Sciatic nerve (tissue), 1 donor: ENCODE results near the genes COL6A6, ASTE1, DNAJC13 and UBA5.

GRCh38 chr3:129599083-129599493 is 7.4 kb downstream of the PLXND1 start:
- PRO-cap, result unidirectional peak, minus-strand start at chr3:129599154

DNA sequence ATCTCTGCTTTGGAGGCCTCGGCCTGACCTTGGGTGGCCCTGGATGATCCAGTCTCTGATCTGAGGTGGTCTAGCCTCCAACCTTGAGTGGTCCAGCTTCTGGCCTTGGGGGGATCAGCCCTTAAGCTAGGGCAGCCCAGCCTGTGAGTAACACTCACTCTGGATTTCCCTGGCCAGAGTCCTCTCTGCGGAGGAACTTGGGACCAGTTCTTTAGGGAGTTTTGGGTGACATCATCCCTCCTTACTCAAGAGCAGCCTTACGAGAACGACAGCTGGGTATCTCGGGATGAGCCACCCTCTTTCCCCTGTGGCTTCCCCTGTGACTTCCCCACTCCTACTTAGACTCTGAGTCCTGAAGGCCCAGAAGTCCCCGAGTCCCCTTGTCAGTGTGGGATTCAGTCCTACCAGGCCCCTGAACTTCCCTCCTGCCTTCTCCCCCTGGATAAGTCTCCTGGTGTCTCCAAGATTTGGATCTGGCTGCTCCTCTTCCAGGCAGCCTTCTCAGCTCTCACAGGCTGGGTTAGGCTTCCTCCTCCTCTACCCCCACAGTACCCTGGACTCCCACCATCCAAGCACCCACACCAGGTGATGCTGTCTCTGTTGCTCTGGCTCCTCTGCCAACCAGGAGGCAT is 10.3 kb upstream of the PLXND1 start:
- PRO-cap, result no peak

DNA sequence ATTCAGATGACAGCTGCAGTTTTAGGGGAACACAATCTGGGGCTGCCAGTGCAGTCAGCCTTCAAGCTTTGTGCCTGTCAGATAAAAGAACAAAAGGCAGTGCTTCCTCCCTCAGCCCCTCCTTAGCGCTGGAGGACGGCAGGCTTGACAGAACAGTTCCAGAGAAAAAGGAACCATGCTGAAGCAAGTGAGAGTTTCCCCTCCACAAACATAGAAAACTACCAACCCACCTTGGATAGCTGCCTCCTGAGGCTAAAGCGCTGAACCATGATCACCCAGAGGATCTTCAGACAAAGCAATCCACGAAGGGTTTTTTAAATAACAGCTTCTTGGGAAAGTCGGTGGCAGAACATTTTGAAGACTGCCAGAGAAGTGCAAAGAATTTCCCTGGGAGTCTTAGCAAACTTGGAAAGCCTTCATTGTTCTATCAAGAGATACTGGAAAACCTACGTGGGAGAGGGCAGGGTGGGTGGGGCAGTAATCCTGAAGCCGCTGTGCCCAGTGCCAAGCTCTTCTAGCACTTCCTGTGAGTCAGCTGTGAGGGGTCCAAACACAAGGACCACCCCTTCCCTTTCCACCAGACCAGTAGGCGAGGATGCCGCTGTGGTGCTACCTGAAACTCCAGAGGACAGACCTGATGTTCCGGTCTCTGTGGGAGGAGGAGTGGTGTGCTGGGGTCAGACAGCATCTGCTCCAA is 99.3 kb downstream of the TMCC1 start:
- PRO-cap, result bidirectional peak, plus-strand start at position 580 of the sequence, minus-strand start at position 516 of the sequence

DNA sequence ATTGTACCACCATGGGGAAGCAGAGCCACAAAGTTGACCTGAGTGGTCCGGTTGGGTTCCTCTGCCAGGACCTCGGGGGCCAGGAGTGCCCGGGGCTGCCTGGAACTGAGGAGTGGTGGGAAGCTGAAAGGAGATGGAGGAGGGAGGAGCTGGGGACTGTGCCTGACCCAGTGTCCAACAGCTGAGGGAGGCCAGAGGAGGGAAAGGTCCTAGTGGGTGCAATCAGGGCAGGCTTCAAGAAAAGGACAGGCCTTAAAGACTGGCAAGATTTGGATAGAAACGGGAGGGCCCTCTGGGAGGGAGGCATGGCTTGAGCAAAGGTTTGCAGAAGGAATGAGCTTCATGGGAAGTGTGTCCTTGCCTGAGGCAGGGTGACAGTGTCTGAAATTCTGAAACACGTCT is 32.1 kb upstream of the TRH start:
- PRO-cap, result no peak

DNA sequence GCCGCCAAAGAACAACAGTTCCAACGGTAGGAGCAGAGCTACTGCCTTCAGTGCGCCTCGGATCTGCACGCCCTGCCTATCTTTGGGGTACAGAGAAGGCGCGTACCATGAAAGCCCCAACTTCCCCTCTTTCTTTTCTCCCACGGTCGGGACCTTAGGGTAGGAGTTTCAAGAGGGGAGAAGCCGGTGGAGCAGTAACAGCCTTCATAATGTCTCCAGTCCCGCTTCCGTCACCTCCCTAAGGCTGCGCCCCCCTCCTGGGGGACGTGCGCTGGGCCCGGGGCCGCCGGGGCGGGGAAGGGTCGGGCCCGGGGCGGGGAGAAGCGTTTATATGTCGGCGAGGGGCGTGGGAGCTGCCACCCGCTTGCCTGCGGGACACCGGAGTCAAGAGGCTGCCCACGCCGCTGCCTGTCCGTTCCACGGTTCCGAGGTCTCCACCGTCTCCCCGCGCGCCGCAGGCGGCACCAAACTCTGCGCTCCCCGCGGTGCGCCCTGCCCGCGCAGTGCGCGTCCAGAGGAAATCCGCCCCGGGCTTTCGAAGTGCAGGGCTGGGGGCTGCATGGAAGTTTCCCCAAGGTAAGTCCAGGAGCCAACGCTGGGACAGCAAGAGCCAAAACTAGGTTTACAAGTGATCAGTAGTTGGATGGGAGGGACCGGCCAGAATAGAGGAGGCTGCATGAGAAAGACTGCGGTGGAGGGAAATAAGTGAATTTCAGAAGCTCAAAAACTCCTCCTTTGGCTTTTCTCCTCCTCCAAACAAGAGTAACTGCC is at the start of gene COL6A6:
TSS of gene COL6A6 (plus strand) at position 356 of the 771 bp plus-strand sequence.
- PRO-cap, result no peak

- PRO-cap, result no peak
These were observed 13.0 kb downstream of the PIK3R4 start for GRCh38 chr3:130733498-130734213.

- PRO-cap, result no peak
These were observed 43.0 kb upstream of the ATP2C1 start for GRCh38 chr3:130850939-130851272.

DNA sequence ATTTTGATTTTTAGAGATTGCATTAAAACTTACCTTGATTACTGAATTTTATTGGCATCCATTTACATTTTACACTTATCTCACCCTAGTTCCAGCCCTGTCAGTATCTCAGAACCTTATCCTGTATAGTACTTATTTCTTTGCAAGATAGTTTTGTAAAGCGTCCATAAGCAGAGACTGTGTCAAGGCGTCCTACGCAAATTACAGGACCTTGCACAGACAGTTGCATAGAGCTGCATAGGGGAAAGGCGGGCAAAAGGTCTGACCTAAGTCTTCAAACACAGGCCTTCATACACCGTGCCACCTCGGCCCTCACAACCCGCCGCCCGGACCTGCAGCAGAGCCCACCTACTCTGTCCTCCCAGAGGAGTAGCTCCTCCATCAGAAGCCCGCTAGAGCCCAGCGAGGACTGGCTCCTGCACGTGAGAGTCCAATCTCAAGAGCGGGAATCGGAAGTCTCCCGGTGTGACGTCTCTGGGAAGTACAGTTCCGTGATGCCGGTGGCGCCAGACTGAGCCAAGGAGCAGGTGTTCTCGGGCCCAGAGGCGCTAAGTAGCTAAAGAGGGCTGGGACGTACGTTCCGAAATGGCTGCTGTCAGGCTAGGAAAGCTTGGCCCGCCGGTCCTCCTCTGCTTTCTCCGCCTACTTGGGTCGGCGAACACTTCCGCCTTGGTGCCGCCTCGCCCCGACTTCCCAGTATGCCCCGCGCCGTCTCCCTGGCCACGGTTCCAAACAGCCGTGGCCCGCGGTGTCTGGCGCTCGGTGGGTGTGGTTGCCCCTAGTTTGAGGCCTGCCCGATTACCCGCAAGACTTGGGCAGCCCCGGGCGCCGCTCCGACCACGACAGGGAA is at the start of gene ASTE1:
TSS of gene ASTE1 (minus strand) at position 671 of the 850 bp plus-strand sequence.
- PRO-cap, result bidirectional peak, plus-strand start at position 739 of the sequence, minus-strand start at position 644 of the sequence

DNA sequence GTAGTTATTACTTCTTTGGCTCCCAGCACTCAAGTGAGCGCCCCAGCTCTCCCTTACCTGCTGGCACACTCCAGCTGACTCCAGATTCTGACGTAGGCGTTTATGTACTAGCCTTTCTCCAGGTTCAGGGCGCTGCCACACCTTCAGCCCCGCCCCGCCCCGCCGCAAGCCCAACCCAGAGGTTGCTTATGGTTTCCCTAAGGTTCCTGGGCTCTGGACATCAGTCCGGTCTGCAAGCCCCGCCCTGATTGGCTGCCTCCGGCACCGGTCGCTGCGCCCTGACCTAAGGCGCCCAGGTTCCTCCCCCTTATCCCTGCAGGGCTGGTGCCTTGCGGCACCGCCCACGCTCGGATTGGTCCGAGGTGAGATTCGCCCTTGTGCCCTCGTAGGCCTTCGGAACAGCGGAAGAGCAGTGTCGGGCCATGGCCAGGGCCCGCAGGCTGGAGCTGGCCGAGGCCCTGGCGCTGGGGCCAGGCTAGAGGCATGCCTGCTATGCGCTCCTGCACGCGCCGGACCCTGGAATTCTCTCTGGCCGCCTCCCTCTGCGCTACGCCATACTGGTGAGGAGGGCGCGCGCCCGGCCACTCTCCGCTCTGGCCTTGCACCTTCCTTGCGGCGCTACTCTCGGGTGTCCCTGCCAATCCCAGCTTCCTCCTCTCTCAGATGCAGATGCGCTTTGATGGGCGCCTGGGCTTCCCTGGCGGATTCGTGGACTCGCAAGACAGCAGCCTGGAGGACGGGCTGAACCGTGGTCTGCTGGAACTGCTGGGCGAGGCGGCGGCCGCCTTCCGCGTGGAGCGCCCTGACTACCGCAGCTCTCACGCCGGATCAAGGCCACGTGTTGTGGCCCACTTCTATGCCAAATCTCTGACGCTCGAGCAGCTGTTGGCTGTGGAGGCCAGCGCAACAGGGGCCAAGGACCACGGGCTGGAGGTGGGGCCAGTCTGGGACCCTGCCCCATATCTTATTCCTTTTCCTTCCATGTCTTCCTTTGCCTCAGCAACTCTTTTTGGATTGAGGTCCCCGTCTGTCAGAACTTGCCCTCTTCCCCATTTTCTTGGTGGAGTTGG is 19.7 kb upstream of the NUDT16 start:
- PRO-cap, result bidirectional peak, plus-strand start at position 412 of the sequence, minus-strand start at position 76 of the sequence; bidirectional peak, plus-strand start at position 772 of the sequence, minus-strand start at position 792 of the sequence

- PRO-cap, result no peak
These were observed 18.1 kb upstream of the NUDT16 start for GRCh38 chr3:131363303-131363974.

- PRO-cap, result no peak
These were observed 25.0 kb downstream of the MRPL3 start for GRCh38 chr3:131477617-131478401.

DNA sequence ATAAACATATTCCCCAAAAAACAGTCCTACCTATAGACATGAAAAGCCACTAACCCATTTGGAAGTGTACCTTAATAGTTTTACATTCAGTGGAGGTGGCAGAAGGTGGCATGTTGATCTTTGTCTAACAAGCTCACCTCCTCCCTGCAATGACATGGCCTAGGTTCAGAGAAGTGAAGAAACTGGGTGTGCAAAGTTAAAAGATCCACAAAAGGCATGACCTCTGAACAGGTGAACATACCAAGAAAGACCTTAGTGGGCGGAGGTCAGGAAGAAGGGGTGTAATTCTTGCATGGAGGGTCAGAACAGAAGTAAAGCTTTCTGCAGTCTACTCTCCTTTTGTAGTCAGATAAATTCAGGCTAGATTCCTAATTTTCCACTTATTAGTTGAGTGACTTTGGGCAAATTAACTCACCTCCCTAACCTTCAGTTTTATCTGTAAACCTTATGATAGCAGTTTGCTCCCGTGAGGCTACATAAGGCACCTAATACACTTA is 767 bp downstream of the MRPL3 start:
- PRO-cap, result no peak

- PRO-cap, result bidirectional peak, plus-strand start at chr3:132417517, minus-strand start at chr3:132417159
These were observed at the start of gene DNAJC13 for GRCh38 chr3:132416825-132417817. TSS of gene DNAJC13 (plus strand) at chr3:132417502.

DNA sequence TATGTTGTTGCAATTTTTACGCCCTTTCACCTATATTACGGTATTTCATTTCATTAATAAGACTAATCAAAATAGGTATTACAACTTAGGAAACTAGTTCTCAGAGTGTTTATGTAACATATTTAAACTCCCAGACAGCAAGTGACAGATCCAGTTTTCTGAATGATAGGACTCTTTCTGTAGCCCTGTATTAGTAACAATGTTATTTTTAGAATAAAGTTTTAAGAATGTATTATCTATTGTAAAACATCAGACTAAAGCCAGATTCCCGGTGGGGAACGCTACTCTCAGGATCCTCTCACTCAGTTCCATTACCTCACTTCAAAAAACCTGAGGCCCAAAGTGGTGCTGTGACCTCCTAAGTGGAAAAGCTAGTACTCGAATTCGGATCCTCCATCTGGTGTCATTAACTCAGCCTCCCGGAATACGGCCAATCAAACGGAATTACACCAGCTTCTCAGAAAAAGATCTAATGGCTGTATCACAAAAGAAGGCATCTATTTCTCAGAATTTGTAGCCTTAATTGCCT is 752 bp downstream of the ACAD11 start:
- PRO-cap, result unidirectional peak, plus-strand start at position 263 of the sequence

GRCh38 chr3:132660147-132661004 is at the start of gene UBA5:
TSS of gene UBA5 (plus strand) at chr3:132660329.
- PRO-cap, result bidirectional peak, plus-strand start at chr3:132660346, minus-strand start at chr3:132660089

DNA sequence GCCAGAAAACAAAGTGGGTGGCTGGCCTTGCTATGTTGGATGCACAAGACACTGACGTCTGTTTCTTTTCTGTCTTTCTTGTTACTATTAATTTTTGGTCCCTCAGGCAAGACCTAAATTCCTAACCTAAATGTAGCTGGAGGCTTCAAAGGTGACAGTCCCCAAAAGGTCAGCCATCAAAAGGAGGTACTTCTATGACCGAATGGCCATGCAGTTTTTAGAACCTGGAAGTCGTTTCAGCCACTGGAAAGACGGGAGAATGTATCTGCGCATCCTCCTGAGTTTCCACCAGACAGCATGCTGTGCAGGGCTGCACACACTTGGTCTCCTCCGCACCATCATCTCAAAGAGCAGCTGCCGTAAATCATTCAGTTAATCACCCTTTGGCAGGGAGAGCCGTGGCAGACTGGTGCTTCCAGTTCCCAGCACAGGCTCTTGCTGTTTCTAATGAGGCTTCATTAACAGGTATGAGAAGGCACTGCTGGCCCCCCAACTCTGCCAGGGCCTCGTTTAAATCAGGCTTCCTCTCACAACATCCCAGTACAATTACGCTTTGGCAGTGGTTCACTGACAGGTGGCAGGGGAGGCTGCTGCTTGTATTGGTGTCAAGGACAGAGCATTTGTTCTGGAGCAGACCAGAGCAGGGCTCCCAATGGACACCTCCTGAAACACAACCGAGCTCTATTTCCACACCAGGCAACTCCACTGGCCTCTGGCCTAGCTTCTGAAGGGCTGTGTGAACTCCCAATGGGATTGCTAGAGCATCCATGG is 77.0 kb downstream of the BFSP2 start:
- PRO-cap, result no peak

DNA sequence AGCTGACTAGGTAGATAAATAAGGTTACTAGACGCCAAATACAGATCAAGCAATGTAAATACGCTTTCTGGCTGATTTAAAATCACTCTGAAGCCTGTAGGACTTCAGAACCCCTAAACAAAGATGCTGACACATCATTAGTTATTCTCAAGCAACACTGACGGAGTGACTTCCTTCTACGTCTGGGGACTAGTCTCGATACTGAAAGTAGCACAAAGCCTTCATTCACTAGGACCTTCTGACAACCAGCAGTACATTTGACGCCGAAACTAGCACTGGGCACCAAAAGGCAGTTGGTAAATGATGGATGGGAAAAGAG is 67.2 kb upstream of the CDV3 start:
- PRO-cap, result no peak

DNA sequence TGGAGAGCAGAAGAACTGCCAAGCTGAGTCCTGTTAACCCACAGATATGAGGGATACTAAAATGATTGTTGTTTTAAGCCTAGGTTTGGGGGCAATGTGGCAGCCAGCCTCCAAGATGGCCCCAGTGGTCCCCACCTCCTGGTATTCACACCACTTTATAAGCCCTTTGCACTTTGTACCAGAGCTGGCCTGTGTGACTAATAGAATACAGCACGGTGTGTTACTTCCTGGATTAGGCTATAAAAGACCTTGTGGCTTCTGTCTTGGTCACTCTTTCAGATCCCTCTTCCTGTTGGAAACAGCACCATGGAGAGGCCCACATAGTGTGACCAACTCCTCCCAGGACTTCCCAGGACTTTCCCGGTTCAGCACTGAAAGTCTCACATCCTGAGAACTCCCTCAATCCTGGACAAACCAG is 32.4 kb upstream of the CDV3 start:
- PRO-cap, result no peak

GRCh38 chr3:133572275-133572950 is 1.1 kb upstream of the CDV3 start:
- PRO-cap, result no peak

DNA sequence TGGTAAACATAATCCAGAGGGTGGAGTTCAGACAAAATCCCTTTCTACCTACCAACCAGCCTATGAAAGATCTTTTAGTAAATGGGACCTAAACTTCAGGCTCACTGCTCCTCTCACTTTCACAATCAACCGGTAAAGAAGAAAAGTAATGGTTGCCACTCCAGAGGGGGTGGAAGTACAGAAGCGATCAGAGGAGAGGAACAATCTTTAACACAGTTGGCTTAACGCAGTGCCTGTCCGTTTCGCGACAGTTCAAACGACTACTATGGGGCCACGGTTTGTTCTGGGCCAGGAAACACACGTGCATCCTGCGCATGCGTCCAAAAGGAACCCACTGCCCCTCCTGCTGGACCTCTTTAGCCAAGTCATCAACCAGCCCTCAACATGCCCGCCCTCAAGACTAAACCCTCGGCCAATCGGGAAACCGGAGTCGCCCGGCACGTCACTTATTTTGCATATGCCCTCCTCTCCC is 499 bp upstream of the CDV3 start:
- PRO-cap, result bidirectional peak, plus-strand start outside the sequence, minus-strand start at position 285 of the sequence